Mesothelial cell of epicardium (in vitro differentiated cells): Measurements from ENCODE around the genes WNK2 and PHF2.

DNA sequence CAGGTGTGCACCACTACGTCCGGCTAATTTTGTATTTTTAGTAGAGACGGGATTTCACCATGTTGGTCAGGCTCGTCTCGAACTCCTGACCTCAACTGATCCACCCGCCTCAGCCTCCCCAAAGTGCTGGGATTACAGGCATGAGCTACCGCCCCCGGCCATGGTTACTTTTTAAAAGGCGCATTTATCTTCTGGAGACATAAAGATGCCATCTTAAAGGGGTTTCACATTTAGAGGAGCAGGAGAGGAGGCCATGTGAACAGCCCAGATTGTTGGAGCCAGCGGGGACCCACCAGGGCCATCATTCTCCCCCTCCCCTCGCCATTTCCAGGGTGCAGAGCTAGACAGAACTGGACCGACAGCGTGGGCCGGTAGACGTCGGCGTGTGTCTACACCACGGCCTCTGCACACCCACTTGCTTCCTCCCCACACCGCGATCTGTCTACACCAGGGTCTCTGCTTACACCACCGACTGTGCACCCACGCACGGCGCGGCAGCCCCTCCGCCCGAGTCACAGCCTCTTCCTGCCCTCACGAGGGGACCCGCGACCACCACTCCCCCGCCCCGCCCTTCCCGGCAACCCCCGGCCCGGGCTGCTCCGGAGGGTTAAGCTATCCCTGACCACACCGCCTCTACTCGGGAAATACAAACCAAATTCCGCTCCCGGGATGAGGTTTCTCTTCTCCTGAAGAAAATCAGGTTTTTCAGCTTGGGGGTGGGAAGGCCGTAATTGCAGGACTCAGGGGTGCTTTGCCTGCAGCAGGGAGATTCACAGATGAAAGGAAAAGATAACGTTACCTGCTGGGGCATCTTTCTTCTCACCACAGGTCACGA, 63.8 kb downstream of the ROR2 start:
- PRO-cap = no peak

DNA sequence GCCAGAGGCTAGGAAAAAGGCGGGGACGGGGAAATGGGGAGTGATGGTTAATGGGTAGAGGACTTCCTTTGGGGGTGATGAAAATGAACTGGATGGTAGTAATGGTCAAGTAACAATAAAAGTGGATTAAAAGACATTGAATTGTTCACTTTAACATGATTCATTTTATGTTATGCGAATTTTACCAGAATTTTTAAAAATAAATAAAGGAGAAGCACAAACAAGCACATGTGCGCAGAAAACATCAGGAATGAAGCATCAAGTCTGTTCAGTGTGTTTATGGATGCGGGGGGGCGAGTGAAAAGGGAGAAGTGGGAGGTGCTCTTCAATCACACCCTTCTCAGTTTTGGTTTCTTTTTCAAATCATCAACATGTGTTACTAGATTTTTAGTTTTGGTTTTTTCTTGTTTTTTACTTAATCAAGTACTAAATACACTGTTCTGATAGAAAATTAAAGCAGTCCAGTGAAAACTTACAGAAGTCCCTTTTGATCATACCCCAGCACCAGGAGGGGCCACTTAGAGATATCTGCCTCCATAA, 16.1 kb downstream of the ROR2 start:
- PRO-cap = no peak

GRCh38 chr9:92079803-92080398, 35.3 kb downstream of the SPTLC1 start:
- PRO-cap = no peak

DNA sequence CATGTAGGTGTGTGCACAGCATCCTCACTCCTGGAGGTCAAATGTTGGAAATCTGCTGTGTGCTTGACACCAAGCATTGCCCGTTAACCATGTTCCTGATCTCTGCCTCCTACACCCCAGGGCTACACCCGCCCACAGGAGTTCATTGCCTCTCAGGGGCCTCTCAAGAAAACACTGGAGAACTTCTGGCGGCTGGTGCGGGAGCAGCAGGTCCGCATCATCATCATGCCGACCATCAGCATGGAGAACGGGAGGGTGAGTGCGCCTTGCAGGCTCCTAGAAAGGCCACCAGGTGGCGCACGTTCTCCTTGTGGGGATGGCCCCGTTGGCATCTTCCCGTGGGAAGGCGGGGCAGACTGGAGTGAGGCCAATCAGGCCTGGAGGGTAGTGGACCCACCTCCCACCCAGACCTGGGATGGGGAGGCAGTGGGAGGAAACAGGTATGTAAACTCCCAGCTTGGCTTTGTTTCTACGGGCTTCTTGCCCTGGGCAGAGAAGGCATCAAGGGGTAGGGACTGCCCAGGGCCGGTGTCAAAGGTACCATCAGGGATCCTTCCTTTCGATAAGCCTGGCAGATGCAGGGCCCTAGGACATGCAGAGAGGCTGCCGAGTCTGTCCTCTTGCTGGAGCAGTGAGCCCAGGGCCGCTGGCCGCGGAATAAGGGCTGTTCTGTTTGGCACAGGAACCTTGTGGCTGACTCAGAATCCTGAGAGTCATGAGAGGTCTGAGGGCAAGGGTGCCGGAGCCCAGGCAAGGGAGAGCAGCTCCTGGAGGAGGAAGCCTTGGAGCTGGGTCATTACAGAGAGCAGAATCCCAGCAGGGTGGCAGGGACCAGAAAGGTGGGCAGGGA, 18.8 kb upstream of the SPTLC1 start:
- PRO-cap = no peak

DNA sequence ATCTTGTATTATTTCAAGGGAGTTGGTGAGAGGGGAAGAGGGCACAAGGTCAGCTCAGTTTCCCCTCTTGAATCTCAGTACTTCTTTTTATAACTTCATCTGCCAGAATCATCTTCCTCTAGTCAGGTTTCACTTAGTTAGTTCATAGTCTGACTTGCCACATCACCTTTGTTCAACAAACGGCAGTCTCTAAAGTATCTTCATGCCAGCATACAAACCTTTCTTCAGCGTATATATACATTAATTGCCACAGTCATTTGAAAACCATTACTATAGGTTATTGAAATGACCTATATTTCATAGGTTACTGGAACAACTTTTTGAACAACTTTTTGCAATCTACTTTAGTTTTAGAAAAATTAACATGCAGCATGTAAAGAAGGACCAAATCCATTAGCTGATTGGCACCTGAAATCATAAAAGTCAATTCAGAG, 1.5 kb downstream of the ECM2 start:
- PRO-cap = no peak

DNA sequence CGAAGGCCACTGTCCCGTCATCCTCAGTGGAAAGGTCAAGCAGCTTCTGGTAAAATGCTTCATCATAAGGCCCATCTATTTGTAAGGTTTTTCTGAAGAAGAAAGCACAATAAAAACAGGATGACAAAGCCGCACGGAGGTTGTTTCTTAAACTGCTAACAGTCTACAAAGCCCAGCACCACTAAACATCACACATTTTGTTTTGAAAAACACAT, 35.6 kb downstream of the IPPK start:
- PRO-cap = no peak

GRCh38 chr9:92968977-92969151, 21.5 kb downstream of the FGD3 start:
- PRO-cap = no peak

DNA sequence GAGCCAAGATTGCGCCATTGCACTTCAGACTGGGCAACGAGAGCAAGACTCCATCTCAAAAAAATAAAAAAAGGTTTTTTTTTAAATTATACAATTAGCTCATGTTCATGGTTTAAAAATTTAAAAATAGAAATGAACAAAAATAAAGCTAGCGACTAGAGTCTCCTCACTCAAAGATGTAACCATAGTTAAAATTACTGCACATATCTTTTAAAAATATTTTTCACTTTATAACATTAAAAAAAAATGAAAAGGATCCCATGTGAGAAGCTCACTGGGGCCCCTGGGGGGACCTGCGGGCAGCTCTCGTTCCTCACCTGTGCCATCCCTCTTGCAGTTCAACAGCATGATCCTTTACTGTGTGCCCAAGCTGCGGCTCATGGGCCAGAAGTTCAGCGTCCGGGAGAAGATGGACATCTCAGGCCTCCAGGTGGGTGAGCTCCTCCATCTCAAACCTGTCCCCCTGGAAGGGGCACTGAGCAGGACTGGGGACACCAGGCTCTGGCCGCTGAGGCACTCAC, 43.0 kb upstream of the SUSD3 start:
- PRO-cap = no peak

- PRO-cap = no peak
These were observed 17.5 kb upstream of the SUSD3 start for GRCh38 chr9:93040944-93041507.

- PRO-cap = no peak
These were observed 1.4 kb upstream of the CARD19 start for GRCh38 chr9:93094390-93095168.

GRCh38 chr9:93126797-93127415, 7.1 kb downstream of the NINJ1 start:
- PRO-cap = no peak

- PRO-cap = no peak
These were observed 3.6 kb downstream of the NINJ1 start for GRCh38 chr9:93130314-93130889.

- PRO-cap = no peak
These were observed 22.2 kb upstream of the NINJ1 start for GRCh38 chr9:93156057-93156746.

GRCh38 chr9:93183708-93184677, at the start of gene WNK2:
Gene WNK2 (plus strand): TSS chr9:93184139.
- PRO-cap = no peak

DNA sequence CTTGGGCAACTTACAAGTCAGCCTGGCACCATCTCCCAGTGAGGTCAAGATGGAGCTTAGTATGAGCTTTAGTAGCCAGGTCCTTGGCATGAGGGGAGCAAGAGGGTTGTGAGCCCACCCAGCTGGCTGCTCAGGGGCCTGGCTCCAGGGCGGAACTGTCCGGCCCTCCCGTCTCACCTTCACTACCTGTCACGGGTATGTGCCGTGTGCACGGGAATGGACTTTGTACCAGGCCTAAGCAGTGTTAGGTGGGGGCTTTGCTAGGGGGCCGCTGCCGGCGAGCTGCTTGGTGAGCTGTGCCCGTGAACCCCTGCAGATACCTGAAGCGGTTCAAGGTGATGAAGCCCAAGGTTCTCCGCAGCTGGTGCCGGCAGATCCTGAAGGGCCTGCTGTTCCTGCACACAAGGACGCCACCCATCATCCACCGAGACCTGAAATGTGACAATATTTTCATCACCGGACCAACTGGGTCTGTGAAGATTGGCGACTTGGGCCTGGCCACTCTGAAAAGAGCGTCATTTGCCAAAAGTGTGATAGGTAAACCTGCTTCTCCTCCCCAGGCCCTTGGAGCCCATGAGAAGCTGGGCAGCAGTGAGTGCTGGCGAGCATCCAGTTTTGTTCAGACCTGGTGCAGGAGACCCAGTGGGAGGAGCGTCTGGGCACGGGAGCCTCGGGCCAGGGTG, 46.8 kb downstream of the WNK2 start:
- PRO-cap = no peak

- PRO-cap = no peak
These were observed 84.8 kb downstream of the WNK2 start for GRCh38 chr9:93268378-93269414.

DNA sequence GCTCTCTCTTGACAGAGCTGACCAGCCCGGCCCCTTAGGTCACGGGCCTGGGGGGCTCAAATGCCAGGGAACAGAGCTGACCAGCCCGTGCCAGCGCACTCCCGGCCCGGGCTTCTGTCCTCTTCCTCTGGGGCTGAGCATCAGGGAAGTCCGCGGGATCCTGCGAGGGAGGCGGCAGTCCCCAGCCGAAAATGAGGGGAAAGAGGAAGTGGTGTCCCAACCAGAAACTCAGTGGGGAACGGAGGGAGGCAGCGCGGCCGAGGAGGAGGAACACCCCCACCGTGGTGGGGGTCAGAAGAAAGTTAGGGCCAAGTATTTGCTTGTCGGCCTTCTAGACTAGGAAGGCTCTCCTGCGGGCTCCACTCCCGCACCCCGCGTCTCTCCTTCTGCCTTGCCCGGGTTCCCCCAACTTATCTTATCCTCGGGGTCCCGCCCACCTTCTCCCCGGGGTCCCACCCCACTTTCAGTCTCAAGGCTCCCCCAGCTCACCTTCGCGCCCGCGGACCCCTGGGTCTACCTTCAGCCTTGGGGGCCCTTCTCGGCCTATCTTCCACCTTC, 632 bp upstream of the PHF2 start:
- PRO-cap = bidirectional peak, plus-strand start outside the sequence, minus-strand start at position 388 of the sequence

DNA sequence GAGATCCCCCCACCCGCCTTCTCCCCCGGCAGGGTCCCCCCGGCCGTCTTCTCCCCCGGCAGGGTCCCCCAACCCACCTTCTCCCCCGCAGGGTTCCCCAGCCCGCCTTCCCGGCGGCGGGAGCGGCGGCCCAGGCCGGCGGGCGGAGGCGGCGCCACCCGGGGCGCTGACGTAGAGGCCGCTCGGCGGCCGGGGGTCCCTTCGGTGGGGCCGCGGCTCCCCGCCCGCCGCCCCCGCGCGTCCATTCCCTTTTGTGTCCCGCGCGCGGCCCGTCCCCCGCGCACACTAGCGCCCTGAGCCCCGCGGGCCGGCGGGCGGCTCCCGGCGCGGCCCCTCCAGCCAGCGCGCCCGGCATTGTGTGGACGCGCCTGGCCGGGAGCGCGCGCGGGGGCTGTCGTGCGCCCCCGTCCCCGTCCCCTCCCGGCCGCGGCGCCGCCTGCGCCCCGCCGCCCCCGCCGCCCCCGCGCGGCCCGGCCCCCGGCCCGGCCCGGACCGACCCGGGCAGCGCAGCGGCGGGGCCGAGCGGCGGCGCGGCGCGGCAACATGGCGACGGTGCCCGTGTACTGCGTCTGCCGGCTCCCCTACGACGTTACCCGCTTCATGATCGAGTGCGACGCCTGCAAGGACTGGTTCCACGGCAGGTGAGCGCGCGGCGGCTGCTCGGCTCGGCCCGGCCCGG, at the start of gene PHF2:
Gene PHF2 (plus strand): TSS at position 354 of the 679 bp plus-strand sequence.
- PRO-cap = bidirectional peak, plus-strand start at position 151 of the sequence, minus-strand start outside the sequence; unidirectional peak, plus-strand start at position 174 of the sequence; unidirectional peak, minus-strand start at position 287 of the sequence; bidirectional peak, plus-strand start at position 596 of the sequence, minus-strand start at position 360 of the sequence

GRCh38 chr9:93600264-93600727, 23.9 kb downstream of the PHF2 start:
- PRO-cap = no peak

GRCh38 chr9:93603671-93604464, 27.5 kb downstream of the PHF2 start:
- PRO-cap = no peak